SK-N-MC (cell line): ENCODE measurements around the gene BARHL1.

- RRBS: no CpG with 5 or more reads among the region's 9 CpGs
Observed at GRCh38 chr9:131734805-131735286, 5.0 kb downstream of the RAPGEF1 start.

DNA sequence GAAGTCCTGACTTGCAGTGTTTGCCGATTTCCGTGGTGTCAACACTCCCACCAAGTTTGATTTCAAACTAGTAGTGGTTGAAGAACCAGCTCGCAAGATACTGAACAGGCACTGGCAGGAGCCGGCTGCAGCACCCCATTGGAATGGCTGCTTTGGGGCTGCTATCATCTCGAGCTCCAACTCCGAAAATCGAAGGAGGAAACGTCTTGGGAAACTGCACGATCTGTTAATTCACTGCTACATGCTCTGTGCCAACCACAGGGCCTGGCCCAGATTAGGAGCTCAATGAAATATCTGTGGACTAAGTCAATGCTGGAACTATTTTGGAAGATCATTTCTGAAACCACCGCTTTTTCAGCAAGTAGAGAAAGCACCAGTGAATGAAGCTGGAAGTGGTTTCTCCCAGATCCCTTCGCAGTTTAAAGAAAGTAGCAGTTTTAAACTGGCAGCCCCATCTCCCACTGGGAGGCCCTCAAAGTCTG is 122.7 kb upstream of the RAPGEF1 start:
- RRBS: no CpG with 5 or more reads among the region's 11 CpGs

DNA sequence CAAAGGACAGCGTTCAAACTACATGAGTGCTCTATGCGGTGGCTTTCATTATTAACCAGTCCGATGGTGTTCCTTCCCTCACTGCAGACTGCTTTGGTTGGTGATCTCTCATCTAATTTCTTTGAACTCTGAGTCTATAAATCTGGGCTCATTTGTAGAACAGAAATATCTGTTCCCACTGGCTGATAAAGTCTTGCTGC is 82.0 kb downstream of the MED27 start:
- RRBS: no CpG with 5 or more reads among the region's 3 CpGs

- RRBS: 7% methylated on average over 2 of the region's 13 CpGs
Observed at GRCh38 chr9:132185605-132186190, 23.8 kb downstream of the NTNG2 start.

DNA sequence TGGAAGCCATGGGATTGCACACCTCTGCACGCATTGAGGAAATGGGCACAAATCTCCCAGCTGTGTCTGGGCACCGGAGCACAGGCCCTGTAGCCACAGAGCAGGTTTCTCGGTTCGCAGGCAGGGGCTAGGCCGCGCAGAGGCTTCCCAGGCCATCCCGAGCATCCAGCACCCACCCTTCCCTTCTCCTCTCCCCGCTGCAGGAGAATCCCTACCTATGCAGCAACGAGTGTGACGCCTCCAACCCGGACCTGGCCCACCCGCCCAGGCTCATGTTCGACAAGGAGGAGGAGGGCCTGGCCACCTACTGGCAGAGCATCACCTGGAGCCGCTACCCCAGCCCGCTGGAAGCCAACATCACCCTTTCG is 35.9 kb downstream of the NTNG2 start:
- RRBS: no CpG with 5 or more reads among the region's 16 CpGs

DNA sequence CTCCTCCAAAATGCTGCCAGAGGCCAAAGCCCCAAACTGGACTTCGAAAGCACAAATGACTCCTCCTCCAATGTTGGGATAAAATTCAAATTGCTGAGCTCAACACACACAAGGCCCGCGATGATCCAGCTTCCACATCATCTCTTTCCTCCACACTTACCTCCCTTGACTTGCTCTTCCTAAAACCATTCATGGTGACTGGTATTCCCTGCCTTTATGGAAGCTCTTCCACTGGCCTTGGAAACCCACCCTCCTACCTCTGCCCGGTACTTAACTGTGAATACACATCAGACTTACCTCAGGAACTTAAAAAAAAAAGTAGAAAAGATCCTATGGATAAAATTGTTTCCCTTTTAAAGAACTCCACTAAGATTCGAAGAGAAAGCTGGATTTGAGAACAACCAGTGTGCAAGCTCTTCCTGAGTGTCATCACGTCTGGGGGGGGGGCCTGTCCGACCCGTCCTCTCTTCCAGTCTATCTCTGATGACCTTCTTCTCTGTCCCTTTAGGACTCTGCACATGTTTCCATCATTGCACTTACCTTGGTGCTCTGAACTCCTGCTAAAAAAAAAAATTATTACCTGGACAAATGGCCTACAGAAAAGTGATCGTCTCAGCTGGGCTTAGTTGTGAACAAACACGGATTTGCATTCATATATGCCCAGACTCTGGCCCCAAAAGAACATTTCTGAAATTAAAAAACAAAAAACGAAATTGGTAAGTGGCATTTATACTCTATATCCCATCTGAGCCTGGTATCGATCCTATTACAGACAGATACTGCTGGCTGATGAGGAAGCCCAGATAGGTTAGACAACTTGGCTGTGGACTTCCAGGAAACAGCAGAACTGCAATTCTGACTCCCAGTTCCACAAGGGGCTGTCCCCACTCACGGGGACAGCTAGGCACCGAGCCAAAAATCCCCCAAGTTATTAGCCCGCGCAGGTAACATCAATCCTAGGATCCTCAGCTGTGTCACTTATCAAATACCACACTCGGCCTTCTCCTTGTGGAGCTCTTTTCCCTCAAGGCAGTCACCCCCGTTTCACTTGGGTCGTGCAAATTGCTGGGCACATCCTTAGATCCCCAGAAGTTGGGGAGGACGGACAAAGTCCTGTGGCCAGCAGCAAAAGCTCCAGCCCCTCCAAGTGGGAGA is 1.3 kb downstream of the SETX start:
- RRBS: no CpG with 5 or more reads among the region's 20 CpGs

DNA sequence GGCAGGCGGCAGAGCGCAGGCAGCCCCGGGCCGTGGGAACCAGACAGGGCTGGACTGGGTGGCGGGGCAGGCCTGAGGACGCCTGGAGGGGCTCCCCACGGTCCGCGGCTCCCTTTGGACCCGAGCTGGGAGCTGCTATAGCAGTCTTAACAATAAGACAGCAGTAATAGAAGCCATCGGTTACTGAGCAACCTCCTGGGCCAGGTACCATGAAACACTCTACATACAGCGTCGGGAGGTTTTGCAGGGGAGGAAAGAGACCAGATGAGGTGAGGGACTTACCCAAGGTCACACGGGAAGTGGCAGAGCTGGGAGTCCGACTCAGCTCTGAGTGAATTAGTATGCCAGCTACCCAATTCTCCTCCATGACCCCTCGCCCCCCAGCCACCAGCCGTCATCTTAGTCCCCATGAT is 77.0 kb downstream of the CFAP77 start:
- RRBS: 9% methylated on average over 3 of the region's 17 CpGs

DNA sequence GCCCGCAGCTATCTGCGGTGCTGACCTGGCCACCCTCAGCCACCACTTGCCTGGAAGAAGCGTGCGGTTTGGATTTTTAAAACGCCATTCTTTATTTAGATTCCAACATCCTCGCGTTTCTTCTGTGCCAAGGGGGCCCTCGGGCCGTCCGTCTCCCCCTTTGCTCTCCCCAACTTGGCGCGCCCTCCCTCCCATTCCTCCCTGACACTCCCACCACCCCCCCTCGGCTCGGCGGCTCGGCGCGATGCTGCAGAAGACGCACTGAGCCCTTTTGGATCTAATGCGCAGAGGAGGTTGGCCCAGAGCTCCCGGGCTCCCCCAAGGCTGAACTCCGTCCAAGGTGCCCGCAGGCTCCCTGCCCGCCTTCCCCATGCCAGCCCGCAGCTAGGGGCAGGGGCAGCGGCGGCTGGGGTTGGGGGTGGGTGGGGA is at the start of gene BARHL1:
BARHL1 (plus strand) TSS at position 269 of the 429 bp plus-strand sequence.
- RRBS: no CpG with 5 or more reads among the region's 27 CpGs

DNA sequence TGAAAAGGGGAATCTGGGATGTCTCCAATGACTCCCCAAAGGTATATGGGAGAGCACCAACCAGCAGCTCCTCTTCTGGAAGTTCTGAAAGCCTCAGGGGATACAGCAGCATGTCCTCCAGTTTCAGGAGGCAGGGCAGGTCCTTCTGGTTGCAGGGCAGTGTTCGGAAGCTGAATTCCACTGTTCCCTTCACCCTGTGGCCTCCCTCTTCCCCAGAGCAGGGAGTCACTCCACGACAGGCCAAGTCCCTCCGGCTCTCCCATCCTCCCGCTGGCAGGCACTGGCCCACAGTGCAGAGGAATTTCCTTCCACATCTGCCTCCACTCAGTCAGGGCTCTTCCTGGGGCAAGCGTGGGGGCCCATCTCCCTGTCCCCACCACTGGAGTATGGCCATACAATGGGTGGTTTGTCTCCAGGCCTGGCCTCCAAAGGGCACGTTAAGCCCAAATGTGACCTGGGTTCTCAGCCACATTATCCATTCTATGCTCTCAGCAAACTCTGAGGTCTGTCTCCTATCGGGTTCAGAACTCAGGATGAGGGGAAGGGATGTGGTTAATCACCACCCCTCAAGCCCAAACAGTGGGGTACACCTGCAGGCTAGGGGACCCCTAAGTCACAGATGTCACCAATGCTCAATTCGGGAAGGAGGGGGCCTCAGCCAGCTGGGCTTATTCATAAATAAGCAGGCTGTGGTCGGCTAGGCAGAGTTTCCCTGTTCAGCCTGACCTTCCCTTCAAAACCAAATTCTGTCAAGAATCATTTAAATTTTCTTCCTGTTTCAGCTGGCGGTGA is 68.7 kb downstream of the AK8 start:
- RRBS: no CpG with 5 or more reads among the region's 10 CpGs

GRCh38 chr9:132946503-132947168 is 2.2 kb upstream of the TSC1 start:
- RRBS: no CpG with 5 or more reads among the region's 5 CpGs

GRCh38 chr9:133022997-133023842 is 7.6 kb upstream of the GTF3C5 start:
- RRBS: 53% methylated on average over 8 of the region's 28 CpGs

DNA sequence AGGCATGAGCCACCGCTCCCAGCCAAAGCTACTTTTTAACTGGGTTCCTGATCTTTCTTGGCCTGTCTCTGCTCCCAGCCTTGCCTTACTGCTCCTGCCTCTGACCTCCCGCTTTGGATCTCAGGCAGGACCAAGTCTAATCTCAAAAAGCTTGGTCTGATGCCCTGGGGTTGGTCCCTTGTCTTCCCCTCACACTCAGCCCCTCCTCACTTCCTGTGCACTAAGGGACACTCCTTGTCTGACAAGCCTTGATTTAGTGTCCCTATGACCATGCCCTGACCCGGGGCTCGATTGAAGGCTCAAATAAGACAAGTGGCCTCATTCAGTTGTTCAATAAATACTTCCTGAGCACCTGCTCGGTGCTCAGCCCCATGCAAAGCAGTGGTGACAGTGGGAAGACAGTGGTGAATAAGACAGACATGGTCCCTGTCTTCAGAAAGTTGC is 3.6 kb upstream of the GTF3C5 start:
- RRBS: no CpG with 5 or more reads among the region's 5 CpGs

DNA sequence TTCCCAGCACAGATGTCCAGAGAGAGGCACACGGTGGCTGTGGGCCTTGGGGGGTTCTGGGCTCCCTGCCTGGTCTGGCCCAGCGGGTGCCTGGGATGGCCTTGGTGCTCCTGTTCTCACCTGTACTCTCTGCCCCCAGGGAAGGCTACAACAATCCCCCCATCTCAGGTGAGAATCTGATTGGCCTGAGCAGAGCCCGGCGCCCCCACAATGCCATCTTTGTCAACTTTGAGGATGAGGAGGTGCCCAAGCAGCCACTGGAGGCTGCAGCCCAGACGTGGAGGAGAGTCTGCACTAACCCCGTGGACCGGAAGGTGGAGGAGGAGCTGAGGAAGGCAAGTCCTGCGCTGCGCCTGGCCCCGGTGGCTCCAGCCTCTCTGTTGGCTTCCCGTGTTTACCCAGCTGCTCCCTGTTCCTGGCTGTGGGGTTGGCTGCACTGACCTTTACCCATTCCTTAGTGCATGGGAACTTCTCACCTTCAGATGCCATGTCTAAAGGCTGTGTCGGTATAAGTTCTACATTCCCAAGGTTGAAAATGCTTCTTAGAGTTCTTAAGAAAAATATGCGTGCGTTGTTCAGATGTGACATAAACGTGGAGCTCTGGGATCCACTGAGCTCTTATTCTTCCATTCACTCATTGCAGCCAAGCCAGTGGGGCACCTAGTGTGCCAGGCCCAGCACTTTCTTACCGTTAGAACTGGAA is 11.0 kb upstream of the CEL start:
- RRBS: 99% methylated on average over 4 of the region's 16 CpGs

- RRBS: no CpG with 5 or more reads among the region's 8 CpGs
Observed at GRCh38 chr9:133056982-133057395, 4.8 kb upstream of the CEL start.

- RRBS: no CpG with 5 or more reads among the region's 11 CpGs
Observed at GRCh38 chr9:133058734-133059309, 3.0 kb upstream of the CEL start.

GRCh38 chr9:133137377-133137772 is 16.3 kb upstream of the RALGDS start:
- RRBS: no CpG with 5 or more reads among the region's 9 CpGs

GRCh38 chr9:133139893-133140194 is 18.8 kb upstream of the RALGDS start:
- RRBS: no CpG with 5 or more reads among the region's 5 CpGs

GRCh38 chr9:133142638-133143197 is 21.0 kb downstream of the GBGT1 start:
- RRBS: no CpG with 5 or more reads among the region's 9 CpGs

- RRBS: no CpG with 5 or more reads among the region's 35 CpGs
Observed at GRCh38 chr9:133153064-133153998, 10.4 kb downstream of the GBGT1 start.

- RRBS: no CpG with 5 or more reads among the region's 14 CpGs
Observed at GRCh38 chr9:133239059-133239438, 30.0 kb upstream of the OBP2B start.